ENCODE results near the gene RRAGC.

DNA sequence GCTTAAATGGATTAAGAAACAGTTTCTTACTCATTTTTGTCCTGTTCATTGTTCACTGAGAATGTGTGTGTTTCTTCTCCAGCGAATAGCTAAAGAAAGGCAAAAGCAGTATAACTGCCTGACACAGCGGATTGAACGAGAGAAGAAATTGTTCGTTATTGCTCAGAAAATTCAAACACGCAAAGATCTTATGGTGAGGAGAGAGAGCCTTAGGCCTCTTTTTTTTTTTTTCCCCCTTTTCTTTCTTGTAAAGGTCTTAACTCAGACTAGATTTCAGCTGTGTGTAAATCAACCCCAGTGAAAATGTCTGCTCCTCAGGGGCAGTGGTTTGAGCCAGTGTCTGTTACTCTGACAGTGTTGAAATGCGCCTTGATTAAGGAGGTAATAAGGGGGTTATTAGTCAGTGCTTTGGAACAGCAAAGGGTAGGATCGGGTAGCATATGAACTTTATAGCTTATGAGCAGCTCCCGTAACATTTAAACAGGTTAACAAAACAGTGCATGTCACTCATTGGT lies 10.1 kb downstream of the UTP11 start:
- PRO-cap, 3 experiments, result no peak in any of the 3 experiments
- RAMPAGE, long total RNA, result no peak

DNA sequence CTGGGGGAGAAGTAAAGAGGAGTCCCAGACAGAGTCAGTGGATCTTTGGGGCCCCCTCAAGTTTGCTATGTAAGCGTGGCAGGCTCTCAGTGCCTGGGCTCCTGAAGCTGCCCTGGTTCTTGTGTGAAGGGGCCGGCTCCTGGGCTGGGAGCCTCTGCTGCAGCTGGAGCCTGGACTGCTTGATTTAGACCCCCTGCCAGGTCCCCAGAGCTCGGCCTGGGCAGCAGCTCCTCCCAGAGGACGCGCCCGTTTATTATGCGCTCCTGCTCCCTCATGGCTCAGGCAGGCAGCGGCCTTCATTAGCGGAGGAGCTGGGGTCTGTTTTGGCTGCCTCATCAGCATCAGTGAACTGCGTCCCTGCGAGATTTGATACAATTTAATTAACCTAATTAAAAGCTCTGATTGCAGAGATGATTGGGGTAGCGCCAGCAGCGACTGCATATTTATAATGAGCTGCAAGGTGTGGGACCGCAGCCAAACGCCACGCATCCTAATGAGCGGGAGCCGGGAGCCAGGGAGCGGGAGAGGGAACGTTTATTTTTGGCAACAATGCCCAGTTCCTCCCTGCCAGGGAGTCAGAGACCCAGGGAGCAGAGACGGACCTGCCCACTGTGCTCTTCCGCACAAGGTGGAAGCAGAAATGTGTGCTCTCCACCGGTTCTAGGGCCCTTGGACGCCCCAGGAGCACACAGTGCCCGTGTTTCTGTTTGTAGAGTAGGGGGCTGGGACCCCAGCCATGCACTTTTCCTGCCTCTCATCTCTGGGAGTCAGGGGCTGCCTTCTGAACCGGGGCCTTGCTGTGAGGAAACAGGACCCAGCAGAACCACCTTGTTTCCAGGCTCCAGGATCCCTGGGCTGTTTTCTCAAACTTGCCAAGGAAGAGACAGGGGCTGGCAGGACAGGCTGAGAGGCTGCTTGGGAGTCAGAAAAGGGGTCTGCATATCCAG lies 16.8 kb downstream of the UTP11 start:
- PRO-cap, 3 experiments, result no peak in any of the 3 experiments
- RAMPAGE, long total RNA, result no peak

- PRO-cap, 3 experiments, result no peak in any of the 3 experiments
- RAMPAGE, long total RNA, result no peak
Measured at GRCh38 chr1:38246928-38247284, 200.3 kb upstream of the POU3F1 start.

DNA sequence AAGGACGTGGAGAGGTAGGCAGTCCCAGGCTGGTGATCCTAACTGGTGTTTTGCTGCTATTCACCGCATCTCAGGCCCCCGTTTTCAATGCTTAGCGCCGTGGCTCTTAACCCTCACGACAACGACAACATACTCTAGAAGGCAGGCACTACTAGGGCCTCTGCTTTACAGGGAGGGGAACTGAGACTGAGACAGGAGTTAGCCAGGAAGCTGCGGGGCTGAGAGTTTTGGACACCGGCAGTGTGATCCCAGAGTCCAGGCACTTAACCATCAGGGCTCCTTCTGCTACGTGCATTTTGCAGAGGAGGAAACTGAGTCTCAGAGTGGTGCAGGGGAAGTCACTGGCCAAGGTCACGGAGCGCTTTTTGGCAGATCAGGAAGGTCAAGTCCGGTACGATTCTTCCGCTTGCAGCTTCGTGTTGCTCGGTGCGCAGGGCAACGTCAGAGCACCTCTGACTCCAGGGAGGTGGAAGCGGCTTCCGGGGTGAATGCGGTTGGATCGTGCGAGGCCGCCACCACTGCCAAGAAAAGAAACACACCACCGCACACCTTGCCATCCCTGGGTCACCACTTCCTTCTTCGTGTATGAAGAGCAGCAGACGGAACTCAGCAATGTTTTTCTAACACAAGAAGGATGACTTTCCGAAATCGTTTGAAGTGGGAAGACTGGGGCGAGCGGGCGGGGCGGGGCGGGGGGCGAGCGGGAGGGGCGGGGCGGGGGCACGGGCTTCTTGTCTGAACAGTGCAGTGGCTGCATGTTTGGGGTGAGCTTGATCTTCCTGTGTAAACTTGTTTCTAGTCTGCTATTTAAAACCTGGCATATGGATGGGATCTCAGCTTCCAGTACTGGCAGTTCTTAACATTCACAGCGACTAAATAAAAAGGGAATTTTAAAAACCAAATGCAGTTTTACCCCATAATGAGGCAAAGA lies 300.2 kb downstream of the RRAGC start:
- PRO-cap, 3 experiments, result no peak in any of the 3 experiments
- RAMPAGE, long total RNA, result no peak

DNA sequence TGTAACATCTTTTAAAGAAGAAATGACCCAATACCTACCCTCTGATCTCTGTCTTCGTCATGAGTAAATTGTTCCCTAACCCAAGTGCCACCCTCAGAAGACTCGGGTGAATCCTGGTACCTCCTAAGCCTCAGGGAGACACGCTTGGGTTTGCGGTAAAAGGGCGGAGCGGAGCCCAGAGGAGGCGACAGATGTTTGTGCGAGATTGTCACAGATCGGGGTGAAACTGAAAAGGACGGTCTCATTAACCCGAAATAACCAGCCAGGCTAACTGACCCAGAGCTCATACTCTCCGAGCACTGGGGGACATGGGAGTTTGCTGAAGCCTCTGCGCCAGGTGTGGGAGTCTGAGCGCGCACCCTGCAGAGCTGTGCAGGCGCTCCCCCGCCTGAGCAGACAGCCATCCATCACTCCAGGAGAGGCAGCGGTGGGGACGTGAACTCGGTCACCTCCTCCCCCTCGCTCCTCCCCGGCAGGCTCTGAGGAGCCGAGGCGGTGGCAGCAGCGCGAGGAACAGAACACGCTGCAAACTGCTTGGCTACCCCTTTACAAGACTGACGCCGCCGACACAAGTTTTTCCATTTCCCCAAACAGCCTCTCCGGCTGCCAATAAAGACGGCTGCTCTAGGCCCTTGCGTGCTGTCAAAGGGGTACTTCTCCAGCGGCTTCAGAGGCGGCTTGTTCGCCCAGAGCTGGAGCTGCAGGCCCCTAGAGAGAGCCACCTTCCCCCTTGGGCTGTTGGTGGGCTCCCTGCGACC lies 43.6 kb downstream of the RRAGC start:
- PRO-cap, 3 experiments, result no peak in any of the 3 experiments
- RAMPAGE, long total RNA, result no peak

DNA sequence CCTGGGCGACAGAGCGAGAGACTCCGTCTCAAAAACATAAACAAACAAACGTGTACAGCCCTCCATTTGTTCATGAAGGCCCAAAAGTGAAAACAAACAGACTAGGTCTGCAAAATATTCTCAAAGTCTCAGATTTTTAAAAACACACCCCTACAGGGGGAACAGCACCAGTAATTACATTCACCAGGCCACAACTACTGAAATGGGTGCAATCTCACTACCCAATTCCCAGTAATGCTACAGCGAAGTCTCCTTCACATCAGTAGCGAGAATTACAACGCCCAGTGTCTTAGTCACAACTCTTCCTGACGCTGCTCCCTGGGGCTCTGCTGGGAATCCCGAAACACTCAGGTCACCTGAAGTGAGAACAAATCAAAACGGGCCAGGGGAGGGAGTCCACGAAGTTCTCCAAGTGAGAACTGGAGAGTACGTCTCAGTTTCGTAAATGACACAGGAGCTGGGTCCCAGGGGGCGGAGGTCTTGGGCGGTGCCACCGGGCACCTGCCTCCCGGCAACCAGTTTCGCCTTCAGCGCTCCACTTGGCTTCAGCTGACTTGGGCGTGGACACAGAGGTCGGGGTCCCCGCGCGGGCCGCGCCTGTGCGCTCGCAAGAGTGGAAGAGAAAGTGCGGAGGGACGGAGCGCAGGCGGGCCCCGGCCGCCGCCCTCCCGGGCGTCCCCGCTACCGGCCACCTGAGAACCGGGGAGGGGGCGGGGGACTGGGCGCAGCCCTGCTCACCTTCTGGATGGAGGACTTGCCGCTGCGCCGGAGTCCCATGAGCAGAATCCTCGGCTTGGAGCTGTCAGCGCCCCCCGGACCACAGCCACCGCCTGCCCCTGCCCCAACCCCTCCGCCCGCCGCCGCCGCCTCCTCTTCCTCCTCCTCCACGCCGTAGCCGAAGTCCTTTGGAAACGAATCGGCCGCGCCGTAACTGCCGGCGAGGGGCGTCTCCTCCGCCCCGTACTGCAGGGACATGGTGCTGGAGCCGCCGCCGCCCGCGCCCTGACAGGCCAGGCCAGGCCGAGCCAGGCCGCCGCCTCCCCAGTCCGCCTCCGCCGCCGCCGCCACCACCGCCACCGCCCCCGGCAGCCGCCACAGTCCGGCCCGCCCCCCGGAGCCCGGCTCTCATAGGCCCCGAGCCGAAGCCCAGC lies at the start of gene RRAGC:
RRAGC (minus strand) TSS at position 1,101 of the 1,151 bp plus-strand sequence.
- PRO-cap, 3 experiments, result peak in 3 of 3 experiments; most common plus-strand start position 623 of the sequence (in 1); most common minus-strand start position 1,066 of the sequence (in 3)
- RAMPAGE, long total RNA, result no peak

DNA sequence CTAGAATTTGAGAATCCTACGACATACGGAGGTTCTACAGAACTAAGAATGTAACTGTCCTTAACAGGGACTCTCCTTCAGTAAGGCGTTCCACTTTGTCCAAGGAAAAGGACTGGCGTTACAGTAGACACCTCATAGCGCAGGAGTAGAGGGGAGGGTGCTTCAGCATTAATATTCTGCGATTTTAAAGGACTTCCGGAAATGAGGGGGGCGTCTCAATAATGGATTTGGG lies 1.1 kb downstream of the AKIRIN1 start:
- PRO-cap, 3 experiments, result no peak in any of the 3 experiments
- RAMPAGE, long total RNA, result no peak

DNA sequence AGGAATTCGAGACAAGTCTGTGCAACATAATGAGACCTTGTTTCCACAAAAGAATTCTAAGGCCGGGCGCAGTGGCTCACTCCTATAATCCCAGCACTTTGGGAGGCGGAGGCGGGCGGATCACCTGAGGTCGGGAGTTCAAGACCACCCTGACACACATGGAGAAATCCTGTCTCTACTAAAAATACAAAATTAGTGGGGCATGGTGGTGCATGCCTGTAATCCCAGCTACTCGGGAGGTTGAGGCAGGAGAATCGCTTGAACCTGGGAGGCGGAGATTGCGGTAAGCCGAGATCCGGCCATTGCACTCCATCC lies 2.6 kb downstream of the AKIRIN1 start:
- PRO-cap, 3 experiments, result no peak in any of the 3 experiments
- RAMPAGE, long total RNA, result no peak

GRCh38 chr1:39116642-39117018 lies 87.9 kb upstream of the MACF1 start:
- PRO-cap, 3 experiments, result no peak in any of the 3 experiments
- RAMPAGE, long total RNA, result no peak

- PRO-cap, 3 experiments, result no peak in any of the 3 experiments
- RAMPAGE, long total RNA, result no peak
Measured at GRCh38 chr1:39141125-39141639, 63.3 kb upstream of the MACF1 start.

- PRO-cap, 3 experiments, result no peak in any of the 3 experiments
- RAMPAGE, long total RNA, result no peak
Measured at GRCh38 chr1:39152724-39153288, 51.7 kb upstream of the MACF1 start.

- PRO-cap, 3 experiments, result no peak in any of the 3 experiments
- RAMPAGE, long total RNA, result no peak
Measured at GRCh38 chr1:39178334-39179536, 25.8 kb upstream of the MACF1 start.

DNA sequence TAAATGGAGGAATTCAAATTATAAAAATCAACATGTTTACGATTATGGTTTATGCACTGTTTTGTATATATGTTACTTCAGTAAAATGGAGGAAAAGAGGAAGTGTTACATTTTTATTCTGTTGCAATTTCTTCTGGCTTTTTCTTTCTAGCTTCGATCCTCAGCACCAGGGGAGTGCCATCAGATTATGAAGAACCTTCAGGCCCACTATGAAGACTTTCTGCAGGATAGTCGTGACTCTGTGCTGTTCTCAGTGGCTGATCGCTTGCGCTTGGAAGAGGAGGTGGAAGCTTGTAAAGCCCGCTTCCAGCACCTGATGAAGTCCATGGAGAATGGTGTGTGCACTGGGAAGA lies 105.6 kb downstream of the MACF1 start:
- PRO-cap, 3 experiments, result no peak in any of the 3 experiments
- RAMPAGE, long total RNA, result no peak

GRCh38 chr1:39334224-39335548 lies 130.2 kb downstream of the MACF1 start:
- PRO-cap, 3 experiments, result no peak in any of the 3 experiments
- RAMPAGE, long total RNA, result no peak

DNA sequence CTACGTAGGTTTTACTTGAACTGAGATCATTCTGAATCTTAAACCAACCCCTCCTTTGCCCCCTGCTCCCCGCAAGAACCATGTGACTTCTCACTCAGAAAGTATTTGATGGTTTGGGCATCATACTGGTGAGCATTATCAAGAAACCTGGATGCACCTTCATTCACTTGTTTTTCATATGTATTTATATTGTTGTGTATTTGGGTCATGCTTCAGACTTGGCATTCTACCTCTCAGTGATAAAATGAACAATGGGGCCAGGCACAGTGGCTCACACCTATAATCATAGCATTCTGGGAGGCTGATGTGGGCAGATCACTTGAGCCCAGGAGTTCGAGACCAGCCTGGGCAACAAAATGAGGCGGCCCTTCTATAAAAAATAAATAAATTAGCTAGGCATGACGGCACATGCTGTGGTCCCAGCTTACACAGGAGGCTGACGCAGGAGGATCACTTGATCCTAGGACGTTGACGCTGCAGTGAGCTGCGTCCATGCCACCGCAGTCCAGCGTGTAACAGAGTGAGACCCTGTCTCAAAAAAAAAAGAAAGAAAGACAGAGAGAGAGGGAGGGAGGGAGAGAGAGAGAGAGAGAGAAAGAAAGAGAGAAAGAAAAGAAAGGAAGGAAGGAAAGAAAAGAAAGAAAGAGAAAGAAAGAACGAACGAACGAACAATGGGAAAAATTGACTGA lies 98.0 kb upstream of the BMP8A start:
- PRO-cap, 3 experiments, result no peak in any of the 3 experiments
- RAMPAGE, long total RNA, result no peak

DNA sequence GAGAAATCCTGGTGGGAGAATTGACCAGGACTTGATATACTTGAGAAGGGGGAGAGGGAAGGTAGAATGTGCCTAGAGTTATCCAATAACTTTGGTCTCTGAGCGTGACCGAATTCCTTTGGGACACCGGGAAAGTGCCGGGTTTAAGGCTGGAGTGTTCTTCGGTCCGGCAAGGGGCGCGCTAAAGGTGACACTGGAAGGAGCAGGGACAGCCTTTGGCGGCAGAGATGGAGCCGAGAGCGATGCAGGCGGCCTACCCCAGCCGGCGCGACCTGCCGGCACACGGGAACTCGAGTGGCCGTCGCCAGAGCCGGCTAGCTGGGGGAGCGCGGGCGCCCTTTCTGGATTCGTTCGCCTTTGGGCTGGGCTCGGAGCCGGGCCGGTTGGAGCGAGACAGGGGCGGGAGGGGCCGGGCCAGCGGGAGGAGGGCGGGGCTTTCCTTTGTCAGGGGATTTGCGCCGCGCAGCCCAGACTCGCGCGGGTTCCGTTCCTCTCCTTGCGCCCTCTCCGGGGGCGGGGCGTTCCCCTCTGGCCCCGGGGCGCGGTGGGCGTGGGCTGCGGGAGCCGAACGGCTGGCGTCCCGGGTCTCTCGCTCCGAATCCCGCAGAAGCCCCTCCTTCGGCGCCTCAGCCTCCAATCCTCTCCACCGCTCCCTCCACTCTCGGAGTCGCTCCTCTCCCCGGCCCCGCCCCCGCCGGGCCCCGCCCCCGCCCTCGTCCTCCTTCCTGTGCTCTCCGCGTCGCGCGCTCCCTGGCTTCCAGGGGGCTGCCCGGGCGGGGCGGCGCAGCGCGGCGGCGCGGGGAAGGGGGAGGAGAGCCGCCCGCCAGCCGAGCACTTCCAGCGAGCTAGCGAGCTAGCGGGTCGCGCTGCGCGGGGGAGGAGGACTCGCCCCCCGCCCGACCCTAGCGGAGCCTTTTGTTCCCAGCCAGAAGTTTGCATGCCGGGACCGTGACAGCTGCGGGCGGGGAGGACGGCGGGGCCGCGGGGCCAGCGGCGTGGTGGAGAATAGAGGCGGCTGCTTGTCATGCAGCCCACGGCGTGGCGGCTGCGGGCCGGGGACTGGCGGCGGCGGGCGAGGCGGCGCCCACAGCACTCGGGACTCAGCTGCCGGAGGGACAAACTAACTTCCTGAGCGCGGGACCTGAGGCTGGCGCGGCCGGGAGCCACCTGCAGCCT lies 82.8 kb upstream of the BMP8A start:
- PRO-cap, 3 experiments, result peak in 3 of 3 experiments; most common plus-strand start position 784 of the sequence (in 2); most common minus-strand start position 359 of the sequence (in 3)
- RAMPAGE, long total RNA, result no peak

DNA sequence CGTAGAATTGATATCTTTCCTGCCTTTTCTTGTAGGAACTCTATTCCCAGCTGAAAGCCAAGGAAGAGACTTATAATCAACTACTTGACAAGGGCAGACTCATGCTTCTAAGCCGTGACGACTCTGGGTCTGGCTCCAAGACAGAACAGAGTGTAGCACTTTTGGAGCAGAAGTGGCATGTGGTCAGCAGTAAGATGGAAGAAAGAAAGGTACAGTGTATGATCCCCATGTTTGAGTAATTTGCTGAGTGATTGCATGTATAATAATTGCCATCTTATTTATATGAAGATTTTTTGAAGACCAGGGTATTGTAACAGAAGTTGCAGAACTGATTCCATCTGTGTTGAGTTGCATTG lies 46.8 kb upstream of the BMP8A start:
- PRO-cap, 3 experiments, result no peak in any of the 3 experiments
- RAMPAGE, long total RNA, result no peak

- PRO-cap, 3 experiments, result no peak in any of the 3 experiments
- RAMPAGE, long total RNA, result no peak
Measured at GRCh38 chr1:39452280-39452905, 39.0 kb upstream of the BMP8A start.

DNA sequence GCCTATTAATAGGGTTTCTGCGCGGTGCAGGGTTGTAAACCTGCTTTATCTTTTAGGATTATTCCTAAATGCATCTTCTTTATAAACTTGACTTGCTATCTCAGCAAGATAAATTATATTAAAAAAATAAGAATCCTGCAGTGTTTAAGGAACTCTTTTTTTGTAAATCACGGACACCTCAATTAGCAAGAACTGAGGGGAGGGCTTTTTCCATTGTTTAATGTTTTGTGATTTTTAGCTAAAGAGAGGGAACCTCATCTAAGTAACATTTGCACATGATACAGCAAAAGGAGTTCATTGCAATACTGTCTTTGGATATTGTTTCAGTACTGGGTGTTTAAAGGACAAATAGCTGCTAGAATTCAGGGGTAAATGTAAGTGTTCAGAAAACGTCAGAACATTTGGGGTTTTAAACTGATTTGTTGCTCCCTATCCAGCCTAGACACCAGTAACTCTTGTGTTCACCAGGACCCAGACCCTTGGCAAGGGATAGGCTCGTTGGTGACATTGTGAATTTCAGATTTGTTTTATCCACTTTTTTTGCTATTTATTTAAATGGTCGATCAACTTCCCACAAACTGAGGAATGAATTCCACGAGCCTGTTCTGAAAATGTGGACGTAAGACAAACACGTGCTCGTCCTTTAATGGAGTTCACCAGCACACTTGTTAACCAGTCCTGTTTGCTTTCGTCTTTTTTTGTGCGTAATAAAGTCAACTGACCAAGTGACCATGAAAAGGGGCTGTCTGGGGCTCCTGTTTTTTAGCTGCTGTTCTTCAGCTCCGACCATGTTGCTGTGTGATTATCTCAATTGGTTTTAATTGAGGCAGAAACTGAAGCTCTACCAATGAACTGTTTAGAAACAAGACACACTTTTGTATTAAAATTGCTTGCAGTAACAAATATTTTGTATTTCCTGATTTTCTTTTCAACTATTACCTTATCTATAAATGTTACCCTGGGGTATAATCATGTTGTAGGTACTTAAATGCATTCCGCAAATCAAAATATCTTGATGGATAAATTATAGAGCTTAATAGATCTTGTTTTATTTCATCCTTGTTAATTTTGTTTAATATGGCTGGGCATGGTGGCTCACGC lies 5.0 kb upstream of the BMP8A start:
- PRO-cap, 3 experiments, result no peak in any of the 3 experiments
- RAMPAGE, long total RNA, result no peak

DNA sequence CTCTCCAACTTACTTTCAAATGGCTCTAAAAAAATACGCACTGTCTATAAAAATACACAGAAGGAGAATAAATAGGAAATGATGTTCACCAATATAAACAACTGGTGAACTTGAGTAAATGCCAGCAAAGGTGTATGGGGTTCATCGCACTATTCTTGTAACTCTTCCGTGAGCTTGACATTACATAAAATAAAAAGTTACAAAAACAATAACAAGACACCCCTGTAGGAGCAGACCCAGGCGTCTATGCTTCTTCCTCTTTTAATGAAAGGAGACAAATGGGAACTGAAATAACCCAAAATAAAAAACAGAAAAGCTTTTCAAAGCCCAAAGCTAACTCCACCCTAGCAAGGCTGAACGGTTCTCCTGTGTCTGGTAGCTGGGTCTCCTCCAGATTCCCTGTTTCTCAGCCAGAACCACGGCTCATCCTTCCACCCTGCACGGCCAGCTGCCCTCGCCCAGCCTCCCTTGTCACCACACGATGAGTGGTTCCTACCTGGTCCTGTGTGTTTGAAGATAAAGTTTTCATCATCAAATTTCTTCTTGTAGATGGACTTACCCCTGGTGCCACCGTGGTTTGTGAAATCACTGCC lies 35.3 kb downstream of the PABPC4 start:
- PRO-cap, 3 experiments, result no peak in any of the 3 experiments
- RAMPAGE, long total RNA, result no peak

All from cerebellum (tissue), 5 donors.